H4 (cell line): ENCODE data around the genes REC114, CD276 and LOXL1.

GRCh38 chr15:73072492-73073212, 20.4 kb downstream of the NEO1 start:
- RAMPAGE, long total RNA, result no peak

DNA sequence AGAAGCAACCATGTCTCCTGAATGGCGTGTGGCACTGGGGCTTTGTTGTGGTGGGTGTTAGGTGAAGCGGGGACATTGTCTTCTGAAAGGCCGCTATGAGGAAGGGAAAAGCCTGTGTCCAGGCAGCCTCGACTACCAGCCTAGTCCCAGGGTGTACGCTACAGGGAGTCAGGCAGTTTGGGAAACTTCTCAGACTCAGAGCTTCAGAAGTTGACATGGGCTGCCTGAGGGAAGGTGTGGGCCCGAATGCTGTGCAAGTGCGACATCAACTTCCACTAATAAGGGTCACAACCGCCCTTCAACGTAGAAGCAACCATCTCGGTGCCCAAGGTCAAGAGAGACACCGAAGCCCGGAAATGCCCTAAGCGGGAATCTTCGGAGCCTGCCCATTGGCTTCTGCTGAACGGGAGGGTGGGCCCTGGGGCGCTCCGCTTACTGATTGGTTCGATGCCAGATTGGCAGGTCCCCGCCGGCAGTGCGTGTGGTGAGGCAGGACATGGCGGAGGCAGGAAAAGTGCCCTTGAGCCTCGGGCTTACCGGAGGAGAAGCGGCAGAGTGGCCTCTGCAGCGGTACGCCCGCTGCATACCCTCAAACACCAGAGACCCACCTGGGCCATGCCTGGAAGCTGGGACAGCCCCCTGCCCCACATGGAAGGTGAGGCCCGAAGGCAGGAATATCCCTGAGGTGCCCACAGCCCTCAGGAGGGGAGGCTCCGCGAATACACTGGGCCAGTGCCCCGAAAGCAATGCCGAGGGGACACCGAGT, at the start of gene REC114:
Gene REC114, plus strand, starts transcription at position 475 of the 766 bp plus-strand sequence.
- RAMPAGE, long total RNA, result no peak

- RAMPAGE, long total RNA, result no peak
Measured at GRCh38 chr15:73683692-73684643, at the start of gene CD276. Gene CD276 (plus strand): TSS chr15:73684383.

- RAMPAGE, long total RNA, result no peak
Measured at GRCh38 chr15:73688230-73688723, 4.1 kb downstream of the CD276 start.

DNA sequence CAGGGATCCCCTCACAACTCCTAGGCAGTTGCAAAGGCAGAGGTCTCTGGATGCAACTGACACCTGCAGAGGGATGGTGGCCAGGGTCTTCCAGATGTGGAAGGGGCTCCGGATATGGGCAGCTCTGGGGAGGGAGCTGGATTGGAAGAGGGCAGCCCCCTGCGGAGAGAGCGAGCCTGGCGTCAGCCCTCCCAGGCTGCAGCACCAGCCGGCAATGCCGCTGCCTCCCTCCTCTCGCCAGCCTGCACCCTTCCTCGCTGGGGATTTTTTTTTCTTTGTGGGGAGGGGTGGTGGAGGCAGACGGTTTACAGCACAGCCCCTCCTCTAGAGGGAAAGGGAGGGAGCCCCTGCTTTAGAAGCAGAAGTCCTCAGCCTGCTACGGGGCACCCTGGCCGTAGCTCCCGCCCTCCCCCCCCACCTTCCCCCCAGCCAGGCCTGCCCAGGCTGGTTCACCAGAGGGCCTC, 1.6 kb downstream of the INSYN1 start:
- RAMPAGE, long total RNA, result no peak

DNA sequence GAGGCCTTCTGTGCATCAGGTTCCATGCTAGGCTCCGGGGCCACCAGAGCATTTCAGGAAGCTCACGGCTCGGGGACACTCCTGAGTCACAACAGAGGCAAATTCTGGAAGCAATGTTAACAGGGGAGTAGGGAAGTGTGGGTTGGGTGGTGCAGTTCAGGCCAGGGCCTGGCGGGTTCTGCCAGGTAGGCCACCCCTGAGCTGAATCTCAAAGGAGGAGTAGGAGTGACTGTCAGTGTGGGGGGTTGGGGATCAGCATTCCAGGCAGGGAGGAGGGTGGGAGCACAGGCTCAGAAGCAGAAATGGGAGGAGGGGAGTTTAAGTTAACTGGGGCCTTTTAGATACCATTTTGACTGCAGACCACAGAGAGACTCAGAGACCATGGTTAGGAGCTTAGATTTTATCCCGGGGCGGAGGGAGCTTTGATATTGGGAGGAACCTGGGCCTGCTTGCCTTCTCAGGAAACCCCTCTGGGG, 719 bp upstream of the INSYN1 start:
- RAMPAGE, long total RNA, result no peak

- RAMPAGE, long total RNA, result no peak
Measured at GRCh38 chr15:73925927-73927024, at the start of gene LOXL1. Gene LOXL1 (plus strand): TSS chr15:73926462.

- RAMPAGE, long total RNA, result start-site peak on the minus strand at chr15:73927697-73927715, 7 reads; start-site peak on the plus strand at chr15:73927782-73927814, 17 reads; start-site peak on the minus strand at chr15:73927907-73927936, 7 reads
Measured at GRCh38 chr15:73927475-73928607, 1.6 kb downstream of the LOXL1 start.

GRCh38 chr15:73929243-73929688, 3.0 kb downstream of the LOXL1 start:
- RAMPAGE, long total RNA, result no peak

GRCh38 chr15:74234290-74234735, 1.8 kb upstream of the CCDC33 start:
- RAMPAGE, long total RNA, result no peak

DNA sequence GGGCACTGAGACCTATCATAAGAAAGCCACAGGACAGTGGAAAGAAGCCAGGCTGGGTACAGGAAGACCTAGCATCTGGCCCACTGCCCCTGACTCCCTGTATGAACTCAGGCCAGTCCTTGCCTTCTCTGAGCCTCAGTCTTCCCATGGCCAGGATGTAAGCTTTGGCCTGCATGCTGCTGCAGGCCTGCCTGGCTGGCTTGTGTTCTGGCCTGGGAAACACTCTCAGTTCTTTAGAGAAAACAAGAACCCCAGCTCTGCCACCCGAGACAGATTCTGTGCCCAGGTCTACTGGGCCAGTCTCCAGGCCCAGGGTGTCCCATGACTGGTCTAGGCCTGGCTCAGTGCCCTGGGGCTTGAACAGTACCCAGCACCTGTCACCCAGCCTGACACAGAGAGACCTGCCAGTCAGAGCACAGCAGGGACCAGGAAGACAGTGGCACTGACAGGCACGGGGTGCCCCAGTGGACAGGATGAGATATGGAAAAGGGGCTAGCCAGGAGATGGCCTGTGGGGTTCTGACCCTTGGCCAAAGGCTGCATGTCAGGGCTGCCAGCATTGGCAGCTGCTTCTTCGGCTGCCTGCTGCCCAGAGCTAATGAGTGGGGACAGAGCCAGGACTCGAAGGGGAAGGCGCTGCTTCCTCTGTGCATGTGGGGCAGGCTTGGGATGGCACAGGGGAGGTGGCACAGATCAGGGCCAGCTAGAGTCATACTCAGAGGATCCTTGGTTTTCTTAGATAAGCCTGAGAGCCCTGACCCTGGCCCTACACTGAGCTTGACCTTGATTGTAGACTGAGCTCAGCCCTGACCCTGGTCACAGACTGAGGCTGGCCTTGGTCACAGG, 15.0 kb downstream of the CCDC33 start:
- RAMPAGE, long total RNA, result no peak

DNA sequence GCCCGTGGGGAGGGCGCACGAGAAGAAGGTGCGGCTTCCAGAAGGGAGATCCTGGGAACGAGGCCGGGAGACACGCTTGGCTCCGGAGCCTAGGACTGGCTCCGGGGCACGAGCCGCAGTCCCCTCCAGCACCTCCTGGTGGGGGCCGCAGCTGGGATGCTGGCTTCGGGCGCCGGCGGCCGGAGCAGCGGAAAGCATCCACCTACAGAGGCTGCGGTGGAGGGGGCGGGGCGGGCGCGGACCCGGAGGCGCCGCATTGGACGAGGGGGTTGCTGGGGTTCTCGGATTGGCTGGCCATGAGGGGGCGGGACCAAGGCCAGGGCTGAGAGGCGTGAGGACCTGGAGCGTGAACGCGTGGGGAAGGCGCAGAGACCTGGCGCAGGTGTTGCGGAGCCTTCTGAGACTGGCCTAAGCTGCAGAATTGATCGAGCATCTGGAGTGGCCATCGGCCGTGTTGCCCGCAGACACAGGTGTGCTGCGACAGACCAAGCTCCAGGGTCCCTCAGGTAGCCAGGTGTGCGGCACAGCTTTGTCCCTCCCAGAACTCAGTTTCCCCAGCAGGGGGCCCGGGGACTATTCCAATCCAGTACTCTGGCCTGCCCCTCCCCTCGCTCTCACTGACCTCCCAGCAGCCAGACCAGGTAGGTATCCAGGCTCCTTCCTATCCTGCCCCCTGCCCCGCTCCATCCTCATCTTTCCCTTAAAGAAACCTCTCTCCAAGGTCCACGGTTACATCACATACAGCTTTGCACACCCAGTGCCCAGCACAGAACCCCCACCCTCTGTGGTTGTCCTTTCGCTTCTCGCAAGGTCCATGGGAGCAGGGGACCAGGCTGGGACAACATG, 7.0 kb upstream of the CYP11A1 start:
- RAMPAGE, long total RNA, result no peak

GRCh38 chr15:74588317-74588957, 27.2 kb upstream of the CLK3 start:
- RAMPAGE, long total RNA, result no peak

GRCh38 chr15:74624685-74625282, 9.1 kb downstream of the CLK3 start:
- RAMPAGE, long total RNA, result no peak

- RAMPAGE, long total RNA, result no peak
Measured at GRCh38 chr15:74709730-74710165, 13.9 kb upstream of the EDC3 start.

GRCh38 chr15:74725059-74725426, 285 bp downstream of the CYP1A1 start:
- RAMPAGE, long total RNA, result no peak

DNA sequence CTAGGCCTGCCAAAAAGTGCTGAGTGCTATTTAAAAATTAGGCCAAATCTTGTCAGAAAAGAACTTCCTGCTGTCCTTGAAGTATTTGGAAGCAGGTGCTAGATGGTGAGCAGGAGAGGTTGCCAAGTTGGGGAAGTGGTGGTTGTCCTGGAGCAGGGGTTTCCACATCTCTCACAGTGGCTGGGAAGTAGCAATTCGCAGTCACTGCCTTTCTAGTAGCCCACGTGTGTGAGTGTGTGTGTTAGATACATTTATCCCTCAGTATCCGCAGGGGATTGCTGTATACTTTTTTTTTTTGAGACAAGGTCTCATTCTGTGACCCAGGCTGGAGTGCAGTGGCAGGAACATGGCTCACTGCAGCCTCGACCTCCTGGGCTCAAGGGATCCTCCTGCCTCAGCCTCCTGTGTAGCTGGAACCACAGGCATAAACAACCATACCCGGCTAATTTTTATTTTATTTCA, 710 bp downstream of the PPCDC start:
- RAMPAGE, long total RNA, result no peak

DNA sequence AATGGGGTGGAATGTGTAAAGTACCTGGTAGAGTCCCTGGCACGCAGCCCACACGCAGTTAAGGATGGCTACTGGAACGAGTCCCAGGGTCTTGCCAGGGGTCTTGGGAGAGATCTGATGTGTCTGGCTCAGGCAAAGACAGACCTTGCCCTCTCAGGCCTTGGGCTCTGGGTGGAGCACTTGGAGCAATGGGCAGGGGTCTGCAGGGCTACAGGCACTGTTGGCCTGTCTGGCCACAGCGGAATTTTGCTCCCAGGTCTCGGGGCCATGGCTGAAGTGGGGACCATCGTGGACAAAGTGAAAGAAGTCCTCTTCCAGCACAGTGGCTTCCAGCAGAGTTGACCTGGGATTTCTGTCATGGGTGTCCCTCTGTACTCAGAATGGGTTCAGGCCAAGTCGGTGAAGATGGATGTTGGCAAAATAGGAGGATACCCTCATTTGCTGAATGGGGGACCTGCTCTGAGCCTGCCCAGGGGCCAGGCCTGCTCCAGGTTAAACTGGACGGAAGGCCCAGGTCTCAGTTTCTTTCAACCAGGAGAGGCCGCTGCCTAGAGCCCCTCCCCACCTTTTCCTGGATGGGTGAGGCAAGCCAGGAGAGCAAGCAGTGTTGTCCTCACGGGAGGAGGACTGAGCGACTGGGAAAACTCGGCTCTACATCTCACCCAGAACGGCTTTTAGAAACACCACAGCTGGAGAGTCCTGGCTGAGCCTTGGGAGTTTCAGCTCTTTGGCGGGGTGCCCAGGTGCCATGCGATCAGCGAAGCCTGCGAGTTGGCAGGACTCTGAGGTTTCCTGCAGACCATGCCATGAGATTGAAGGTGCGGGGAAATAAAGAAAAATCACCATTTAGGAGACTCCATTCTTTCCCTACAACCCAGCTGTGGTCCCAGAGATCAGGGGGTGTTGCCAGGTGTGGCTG, 25.8 kb downstream of the PPCDC start:
- RAMPAGE, long total RNA, result no peak

GRCh38 chr15:75180481-75180906, 21.2 kb upstream of the C15orf39 start:
- RAMPAGE, long total RNA, result no peak

GRCh38 chr15:75347760-75348085, 884 bp downstream of the NEIL1 start:
- RAMPAGE, long total RNA, result no peak